ENCODE results near the genes NCOA6 and FAM83C.

DNA sequence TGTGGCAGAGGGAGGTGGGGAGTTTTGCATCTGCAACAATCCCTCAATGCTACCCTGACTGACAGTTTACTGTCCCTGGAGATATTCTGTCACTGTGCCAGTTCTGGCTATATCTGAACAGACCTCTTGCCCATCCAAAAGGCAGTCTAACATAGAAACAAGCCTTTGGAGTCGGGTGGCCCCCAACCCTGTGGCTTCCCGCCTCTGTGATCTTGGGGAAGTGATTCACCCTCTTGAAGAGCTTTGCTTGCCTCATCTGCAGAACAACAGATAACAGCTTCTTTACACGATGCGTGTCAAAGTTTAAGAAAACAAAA lies 3.8 kb upstream of the E2F1 start:
- PRO-cap: no peak

DNA sequence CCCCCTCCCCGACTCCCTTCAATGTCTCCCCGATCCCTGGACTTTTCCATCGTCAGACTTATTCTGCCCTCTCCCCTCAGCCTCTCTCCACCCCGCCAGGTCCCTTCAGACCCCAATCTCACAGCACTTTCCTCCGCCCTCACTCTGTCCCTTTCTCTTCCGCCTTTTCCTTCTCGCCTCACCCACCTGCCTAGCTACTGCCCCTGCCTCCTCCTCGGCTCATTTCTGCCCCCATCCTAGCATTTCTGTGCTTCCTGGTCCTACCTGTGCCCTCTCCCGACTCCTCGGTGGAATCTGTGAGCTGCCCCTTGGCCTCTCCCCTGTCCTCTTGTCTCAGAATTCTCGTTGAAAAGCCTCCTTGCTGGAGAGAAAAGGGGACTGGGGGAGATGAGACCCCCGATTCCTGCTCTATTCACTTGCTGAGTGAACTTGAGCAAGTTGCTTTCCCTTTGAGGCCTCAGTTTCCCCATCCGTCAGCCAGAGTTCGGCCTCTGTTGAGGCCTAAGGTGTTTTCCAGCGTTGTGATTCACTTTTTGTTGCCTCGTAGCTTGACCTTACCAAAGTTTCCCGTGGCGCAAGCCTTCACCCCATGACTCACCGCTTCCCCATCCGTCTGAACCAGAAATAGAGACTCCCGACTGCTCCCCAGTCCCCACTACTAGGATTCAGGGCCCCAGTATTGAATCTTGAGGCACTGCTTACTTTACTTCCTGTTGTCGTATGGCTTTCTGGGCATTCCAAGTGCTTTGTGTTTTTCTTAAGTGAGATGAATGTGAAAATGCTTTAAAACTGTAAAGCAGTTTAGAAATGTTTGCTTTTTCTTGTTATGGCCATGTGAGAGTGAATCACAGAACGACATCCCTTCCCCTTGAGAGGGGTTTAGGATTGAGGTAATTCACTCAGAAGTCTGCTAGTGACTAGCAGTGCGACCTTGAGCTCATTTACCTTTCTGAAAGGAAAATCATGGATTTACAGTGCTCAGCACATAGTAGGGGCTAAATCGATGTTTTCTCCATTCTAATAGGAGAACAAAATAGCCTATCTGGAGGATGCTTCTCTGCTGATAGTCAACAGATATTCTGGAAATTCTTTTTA lies 998 bp downstream of the CHMP4B start:
- PRO-cap: unidirectional peak, minus-strand start at position 528 of the sequence

DNA sequence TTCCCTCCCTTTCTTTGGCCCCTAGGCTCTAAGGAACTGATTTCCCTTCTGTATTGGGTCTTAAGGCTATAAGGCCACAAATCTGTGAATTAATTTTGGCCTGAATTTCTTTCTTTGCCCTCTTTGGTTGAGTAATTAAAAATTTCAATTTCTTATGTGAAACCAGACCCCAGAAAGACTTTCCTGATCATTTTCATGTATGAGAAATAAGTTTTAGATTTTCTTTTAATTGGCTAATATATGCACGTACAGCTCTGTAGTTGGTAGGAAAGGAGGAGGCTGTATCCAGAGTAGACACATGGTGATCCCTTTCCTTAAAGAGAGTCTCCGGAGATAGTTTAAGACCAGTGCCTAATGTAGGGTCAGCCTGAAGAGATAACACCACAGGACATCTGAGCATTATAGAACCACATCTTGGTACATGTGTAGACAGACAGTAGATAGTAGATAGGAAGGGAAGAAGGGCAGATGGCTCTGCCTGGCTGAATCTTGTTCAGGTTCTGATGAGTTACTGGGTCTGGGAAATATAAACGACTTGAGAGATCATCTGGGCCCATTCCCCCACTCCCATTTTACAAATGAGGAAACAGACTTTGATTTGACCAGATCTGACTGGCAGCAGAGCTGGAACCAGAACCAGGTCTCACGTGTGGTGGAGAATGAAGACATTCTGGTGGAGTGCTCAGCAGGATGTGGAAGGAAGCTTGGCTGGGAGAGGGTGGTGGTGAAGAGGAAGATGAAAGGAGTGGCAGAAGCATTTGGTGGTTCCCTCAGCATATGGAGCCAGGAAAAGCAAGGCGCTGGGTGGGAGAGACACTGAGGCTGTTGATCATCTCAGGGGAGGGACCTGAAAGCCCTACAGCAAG lies 18.5 kb downstream of the CHMP4B start:
- PRO-cap: no peak

DNA sequence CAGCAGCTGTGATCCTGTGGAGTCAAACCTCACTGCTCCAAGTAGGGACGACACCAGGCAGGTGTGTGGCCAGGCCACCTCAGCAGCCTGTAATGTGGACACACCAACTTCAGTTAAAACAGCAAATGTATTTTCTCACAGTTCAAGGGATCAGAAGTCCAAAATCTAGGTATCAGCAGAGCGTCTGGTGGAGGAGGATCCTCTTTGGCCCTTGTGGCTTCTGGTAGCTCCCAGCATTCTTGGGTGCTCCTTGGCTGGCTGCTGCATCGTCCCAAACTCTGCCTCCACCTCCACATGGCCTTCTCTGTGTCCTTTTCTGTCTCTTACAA lies 47.1 kb downstream of the CHMP4B start:
- PRO-cap: no peak

GRCh38 chr20:34035569-34036067 lies 41.9 kb downstream of the RALY start:
- PRO-cap: no peak

- PRO-cap: unidirectional peak, minus-strand start at chr20:34037279
Measured at GRCh38 chr20:34036975-34037831, 43.5 kb downstream of the RALY start.

GRCh38 chr20:34262340-34263211 lies 21.4 kb downstream of the ASIP start:
- PRO-cap: no peak

DNA sequence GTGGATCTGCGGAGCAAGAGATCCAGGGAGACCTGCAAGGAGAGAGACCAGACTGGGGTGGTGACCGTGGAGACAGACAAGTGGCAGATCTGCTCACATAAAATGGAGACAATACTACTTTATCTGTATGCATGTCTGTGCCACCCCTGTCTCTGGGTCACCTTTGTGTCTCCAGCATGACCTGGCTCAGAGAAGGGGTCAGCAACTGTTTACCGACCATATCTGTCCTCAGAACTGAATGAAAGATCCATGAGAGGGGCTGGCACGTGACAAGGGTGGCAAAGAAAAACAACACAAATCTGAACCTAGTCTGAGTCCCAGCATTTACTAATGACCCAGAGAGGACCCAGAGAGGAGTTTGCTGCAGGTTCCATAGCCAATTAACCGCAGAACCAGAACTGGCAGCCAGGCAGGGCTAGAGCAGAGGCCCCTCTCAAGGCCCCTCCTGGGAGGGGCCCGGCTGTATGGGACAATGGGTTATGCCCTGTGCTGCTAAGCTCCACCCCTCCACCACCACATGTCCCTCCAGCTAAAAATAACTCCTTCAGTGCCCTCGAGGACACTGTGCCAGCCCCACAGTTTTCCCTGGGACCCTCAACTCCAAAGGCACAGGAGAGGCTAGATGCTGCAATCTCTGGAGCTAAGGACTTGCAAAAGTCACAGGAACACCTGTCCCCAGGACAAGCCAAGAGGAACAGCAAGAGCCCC lies 2.2 kb downstream of the AHCY start:
- PRO-cap: no peak

GRCh38 chr20:34403283-34404002 lies 40.4 kb downstream of the ITCH start:
- PRO-cap: no peak

GRCh38 chr20:34433953-34434817 lies 71.1 kb downstream of the ITCH start:
- PRO-cap: no peak

DNA sequence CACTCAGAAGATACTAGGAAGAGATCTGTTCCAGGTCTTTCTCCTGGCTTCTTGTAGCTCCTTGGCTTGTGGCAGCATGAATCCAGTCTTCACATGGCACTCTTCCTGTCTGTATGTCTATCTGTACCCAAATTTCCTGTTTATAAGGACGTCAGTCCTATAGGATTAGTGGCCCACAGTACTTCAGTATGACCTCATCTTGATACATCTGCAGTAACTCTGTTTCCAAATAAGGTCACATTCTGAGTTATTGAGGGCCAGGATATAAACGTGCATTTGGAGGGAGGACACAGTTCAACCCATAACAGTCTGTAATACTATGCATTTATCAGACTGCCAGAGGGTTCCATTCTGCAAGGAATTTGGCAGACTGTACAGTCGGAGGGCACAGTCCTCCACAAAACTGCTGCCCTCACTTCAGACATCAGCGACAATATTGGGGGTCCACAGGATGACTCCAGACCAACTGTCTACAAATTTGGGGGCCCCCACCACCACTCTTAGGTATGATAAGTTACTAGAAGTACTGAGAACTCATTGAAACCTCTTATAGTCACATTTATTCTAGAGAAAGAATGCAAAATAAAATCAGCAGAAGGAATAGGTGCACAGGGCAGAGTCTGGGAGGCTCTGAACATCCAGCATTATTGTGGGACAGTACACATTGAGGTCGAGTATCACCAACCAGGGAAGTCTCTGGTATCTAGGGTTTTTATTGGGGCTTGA lies 57.4 kb upstream of the DYNLRB1 start:
- PRO-cap: no peak

DNA sequence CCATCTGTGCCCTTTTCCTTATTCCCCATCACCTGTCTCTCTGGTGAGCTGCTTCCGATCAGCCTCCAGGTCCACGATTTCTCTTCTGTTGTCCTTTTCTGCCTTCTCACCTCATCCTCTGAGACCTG lies 566 bp upstream of the MAP1LC3A start:
- PRO-cap: no peak

DNA sequence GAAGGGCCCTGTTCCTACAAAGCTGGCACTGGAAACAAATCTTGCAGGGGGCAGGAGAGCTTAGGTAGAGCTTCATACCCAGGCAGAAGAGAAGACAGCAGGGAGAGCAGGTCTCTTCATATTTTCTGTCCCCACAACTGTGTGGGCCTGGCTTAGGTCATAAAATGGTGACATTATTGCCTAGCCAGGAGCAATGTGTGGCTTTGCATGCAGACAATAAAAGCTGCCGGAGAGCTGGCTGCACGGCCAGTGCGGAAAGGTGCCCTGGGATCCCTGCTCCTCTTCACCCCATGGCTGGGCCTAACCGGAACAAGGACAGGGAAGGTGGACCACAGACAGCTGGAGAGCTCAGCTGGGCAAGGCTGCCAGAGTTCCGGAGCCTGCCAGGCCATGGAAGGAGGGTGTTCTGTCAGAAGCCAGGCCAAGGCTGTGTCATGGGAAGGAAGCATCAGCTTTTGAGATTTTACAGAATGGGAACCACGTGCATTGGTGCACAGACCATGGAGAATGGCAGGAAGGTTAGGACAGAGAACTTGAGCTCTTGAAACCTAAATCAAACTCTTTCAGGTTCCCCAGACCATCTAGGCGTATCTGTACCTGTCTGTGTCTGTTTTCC lies 25.0 kb downstream of the MAP1LC3A start:
- PRO-cap: no peak

DNA sequence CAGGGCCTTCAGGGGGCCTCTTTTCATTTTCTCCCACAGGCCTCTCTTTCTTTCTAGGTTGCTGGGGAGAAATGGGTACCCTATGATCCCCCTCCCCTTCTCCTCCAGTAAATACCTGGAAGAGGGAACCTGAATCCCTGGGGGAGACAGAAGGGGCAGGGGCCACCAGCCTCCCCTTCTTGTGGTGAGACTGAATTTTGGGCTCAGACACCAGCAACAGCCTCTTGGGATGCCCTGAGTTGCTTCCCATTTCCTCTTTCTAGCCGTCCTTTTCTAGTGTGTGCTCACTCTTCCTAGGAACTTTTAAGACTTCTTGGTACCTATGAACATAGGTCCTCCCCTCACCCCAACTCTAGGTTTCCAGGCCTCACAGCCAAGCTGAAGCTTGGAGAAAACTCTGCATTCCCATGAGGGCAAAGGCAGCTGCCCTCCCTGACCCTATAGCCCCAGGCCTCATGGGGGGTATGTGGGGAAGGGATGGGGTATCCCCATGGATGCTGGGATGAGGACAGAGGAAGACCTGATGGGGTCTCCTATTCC lies 7.5 kb downstream of the TP53INP2 start:
- PRO-cap: no peak

GRCh38 chr20:34825525-34825859 lies at the start of gene NCOA6:
NCOA6 (minus strand) TSS chr20:34825651.
- PRO-cap: bidirectional peak, plus-strand start at chr20:34825754, minus-strand start at chr20:34825651

DNA sequence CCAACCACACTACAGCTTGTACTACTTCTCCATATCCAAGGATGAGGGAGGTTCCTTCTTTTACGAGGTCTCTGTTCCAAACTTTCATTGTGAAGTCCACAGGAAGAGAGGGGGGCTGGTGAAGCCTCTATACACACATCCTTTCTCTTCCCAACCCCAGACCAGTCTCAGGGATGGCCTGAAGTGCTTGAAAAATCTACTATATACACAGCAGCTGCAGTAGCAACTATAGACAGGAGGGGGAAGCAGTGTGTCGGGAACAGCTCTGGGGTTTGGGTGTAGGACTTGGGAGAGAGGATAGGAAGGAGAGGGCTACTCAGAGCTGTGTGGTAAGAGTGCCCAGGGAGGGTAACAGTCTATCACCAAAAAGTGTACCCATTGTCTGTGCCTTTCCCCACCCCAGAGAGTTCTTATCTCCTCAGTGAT lies 1.3 kb upstream of the GGT7 start:
- PRO-cap: no peak

- PRO-cap: no peak
Measured at GRCh38 chr20:34954836-34955234, 771 bp downstream of the GSS start.

- PRO-cap: no peak
Measured at GRCh38 chr20:35264079-35264505, 13.8 kb downstream of the MMP24OS start.

DNA sequence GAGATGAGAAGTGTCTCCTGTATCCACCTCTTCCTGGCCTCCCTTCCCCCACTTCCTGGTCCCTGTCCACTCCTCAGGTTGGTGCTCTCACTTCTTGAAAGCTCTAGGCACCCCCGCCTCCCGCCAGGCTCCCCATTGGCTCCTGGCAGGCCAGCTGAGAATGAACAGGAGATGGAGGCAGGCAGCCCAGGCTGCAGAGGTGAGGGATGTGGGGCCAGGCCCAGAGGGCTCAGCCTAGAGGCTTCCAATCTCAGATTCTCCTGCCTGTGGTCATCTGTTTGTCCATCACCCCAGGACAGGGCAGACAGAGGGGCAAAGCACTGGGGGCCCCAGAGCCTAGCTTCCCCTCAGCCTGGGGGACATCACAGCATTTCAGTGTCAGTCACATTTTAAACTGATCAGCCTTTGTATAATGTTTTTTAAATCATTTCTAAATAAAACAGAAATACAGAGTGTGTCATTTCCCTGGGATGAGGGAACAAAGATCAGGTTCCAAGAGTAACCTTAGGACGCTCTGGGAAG lies 1.3 kb downstream of the MMP24OS start:
- PRO-cap: no peak

DNA sequence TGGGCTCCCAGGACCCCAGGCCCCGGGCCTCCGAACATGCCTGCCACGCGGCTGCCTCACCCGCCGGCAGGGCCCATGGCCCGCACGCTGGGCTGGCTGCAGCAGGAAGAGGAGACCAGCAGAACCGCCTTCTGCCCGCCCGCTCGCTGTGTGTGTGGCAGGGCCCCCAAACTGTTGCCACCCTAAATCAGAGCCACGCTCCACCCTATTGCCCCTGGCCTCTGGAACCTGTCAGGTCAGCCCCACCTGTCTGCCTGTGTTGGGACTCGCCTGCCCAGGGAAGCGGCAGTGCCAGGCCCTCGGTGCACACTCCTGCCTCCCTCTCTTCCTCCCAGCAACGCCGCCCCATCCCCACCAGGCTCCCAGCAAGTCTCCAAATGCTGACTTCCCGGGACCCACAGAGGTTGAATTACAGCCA lies at the start of gene FAM83C:
Gene FAM83C, minus strand, starts transcription at position 159 of the 418 bp plus-strand sequence.
- PRO-cap: no peak